Testis (tissue), 5 donors: ENCODE measurements around the gene ZNF143.

DNA sequence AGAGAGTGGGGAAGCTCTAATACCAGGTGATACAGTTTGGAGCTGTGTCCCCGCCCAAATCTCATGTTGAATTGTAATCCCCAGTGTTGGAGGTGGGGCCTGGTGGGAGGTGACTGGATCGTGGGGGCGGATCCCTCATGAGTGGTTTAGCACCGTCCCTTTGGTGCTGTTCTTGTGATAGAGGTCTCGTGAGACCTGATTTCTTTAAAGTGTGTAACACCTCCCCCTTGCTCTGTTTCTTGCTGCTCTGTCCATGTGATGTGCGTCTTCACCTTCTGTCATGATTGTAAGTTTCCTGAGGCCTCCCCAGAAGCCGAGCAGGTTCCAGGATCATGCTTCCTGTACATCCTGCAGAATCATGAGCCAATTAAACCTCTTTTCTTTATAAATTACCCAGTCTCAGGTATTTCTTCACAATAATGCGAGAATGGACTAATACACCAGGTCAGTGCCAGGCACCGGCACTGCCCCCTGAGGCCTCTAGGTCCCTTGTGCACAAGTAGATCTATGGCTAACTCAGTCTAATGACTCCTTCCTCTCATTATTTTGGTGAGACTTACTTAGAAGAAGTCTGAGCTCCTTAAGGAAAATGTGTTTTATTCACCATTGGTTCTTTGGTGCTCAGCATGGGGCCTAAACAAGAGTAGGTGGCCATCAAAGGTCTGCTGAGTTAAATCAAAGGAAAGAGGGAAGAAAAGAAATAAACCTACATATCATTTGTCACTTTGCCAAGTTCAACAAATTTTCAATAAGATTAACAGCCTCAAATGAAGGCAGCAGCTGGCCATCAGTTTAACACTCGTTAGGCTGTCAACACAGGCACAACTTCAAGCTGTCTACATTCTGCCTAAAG lies 40.6 kb downstream of the TRIM66 start:
- PRO-cap, 3 experiments, result no peak in any of the 3 experiments
- RAMPAGE, long total RNA, 2 experiments, result no peak in any of the 2 experiments
- RRBS, result no CpG with 5 or more reads among the region's 10 CpGs

GRCh38 chr11:8715346-8716055 lies 32.9 kb downstream of the RPL27A start:
- PRO-cap, 3 experiments, result peak in 1 of 3 experiments; most common plus-strand start chr11:8715811 (in 1); most common minus-strand start chr11:8715719 (in 1)
- RAMPAGE, long total RNA, 2 experiments, result no peak in any of the 2 experiments
- RRBS, result 72% methylated on average over 4 of the region's 21 CpGs

DNA sequence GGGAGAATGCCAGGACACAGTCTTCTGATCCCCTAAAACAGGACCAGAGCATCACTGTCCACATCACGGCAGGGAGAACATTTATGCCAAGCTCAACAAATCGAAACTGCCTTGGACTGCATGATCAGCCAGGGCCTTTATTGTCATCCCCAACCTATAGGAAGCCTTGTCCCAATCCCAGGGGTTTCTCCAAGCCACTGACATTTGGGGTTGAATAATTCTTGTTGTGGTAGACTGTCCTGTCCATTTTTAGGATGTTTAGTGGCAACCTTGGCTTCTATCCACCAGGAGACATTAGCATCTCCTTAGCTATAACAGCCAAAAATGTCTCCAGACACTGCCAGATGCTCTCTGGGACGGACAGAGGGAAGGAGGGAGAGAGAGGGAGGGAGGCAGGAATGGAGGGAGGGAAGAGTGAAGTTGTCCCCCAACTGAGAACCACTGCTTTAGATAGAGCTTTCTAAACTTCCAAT lies 37.2 kb downstream of the RPL27A start:
- PRO-cap, 3 experiments, result peak in 3 of 3 experiments; most common plus-strand start position 343 of the sequence (in 3)
- RAMPAGE, long total RNA, 2 experiments, result no peak in any of the 2 experiments
- RRBS, result no CpG with 5 or more reads among the region's 3 CpGs

- PRO-cap, 3 experiments, result no peak in any of the 3 experiments
- RAMPAGE, long total RNA, 2 experiments, result no peak in any of the 2 experiments
- RRBS, result no CpG with 5 or more reads among the region's 1 CpG
These were observed 49.7 kb downstream of the RPL27A start for GRCh38 chr11:8732400-8732608.

DNA sequence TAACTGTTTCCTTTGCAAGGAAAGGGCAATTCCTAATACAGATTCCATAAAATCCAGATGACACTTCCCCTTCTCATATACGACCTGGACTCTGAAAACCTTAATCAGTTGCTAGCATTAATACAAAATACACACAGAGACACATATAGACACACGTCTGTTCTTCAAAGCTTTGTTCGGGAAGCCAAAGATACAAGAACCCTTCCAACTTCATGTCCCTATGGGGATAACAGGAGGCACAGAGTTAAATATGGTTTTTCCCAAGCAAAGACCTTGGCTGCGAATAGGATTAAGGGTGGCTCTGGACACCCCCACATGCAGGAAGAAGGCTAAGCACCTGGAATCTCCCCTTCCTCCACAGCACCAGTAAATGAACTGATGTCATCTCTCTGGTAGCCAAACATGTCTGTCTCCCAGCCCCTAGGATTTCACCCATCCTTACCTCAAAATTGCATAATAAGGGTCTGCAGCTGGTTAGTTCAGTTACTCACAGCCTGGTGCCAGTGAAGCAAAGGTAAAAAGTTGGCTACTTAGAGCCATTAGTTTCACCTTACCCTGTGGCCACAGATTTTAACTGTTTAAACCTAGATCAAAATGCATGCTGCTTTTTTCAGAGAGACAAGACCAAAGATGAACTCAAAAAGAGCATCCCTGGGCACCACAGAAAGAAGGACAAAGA lies 23.1 kb upstream of the DENND2B start:
- PRO-cap, 3 experiments, result no peak in any of the 3 experiments
- RAMPAGE, long total RNA, 2 experiments, result no peak in any of the 2 experiments
- RRBS, result no CpG with 5 or more reads among the region's 4 CpGs

GRCh38 chr11:8865276-8865667 lies 45.7 kb upstream of the AKIP1 start:
- PRO-cap, 3 experiments, result peak in 2 of 3 experiments; most common plus-strand start chr11:8865514 (in 2)
- RAMPAGE, long total RNA, 2 experiments, result no peak in any of the 2 experiments

DNA sequence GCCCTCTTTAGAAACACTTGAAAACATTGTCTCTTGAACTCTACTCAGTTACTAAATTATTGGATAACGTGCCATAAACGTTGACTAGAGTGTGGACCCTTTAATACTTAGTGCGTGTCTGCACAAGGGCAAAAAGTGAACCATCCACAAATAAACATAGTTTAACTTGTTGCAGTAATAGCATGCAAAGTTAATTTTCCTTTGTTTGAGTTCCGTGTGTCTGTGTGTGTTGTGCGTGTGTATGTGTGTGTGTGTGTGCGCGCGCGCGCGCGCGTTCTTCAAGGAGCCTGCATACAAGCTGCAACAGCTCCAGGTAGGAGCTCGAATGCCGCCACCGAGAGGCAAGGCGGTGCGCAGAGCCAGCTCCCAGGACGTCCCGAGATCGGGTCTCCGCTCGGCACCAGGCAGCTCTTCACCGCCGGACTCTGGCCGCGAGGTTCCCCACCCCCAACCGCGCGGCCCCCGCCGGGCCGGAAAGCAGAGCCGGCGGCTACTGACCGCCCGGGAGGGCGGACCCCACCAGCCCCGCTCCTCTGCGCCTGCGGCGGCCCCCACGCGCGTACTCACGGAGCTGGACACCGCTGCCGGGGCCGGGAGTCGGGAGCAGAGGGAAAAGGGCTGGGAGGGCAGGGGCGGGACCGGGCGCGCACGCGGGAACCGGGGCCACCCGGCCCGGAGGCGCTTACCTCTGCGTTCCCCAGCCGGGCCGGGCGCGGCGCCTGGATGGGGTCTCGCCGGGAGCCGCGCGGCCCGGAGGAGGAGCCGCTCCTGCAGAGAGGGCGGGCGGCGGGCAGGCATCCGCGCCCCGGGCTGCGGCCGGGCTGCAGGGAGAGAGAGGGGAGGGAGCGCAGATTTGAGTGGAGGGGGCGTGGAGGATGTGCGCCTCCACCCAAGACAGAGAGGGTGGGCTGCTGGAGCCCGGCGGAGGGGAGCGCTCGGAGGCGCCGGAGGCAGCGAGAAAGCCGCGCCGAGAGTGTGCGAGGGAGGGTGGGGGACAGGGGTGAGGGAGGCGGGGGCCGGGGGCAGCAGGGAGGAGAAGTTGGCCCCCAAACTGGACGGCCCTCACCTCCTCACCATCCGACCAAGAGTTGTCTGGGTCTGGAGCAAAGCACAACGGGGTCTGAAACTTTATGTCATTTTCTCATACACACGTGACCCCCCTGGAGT lies 40.3 kb upstream of the AKIP1 start:
- PRO-cap, 3 experiments, result peak in 3 of 3 experiments; most common plus-strand start position 850 of the sequence (in 1); most common minus-strand start position 1,076 of the sequence (in 3)
- RAMPAGE, long total RNA, 2 experiments, result no peak in any of the 2 experiments
- RRBS, result 2% methylated on average over 39 of the region's 101 CpGs

DNA sequence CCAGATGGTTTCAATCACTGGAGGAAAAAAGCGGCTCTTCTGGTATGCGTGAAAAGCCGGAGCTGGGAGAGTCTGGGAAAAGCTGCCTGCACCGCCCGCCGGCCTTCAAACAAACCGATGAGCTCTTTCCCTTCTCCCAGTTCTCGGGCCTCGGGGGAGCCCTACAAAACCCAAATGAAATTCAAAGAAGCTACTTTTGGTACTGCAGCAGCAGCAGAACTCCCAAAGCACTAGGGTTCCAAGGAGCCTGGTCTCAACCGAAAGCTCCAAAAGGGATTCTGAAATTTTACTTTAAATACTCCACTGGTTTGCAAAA lies 39.6 kb upstream of the AKIP1 start:
- PRO-cap, 3 experiments, result peak in 3 of 3 experiments; most common plus-strand start position 65 of the sequence (in 3); most common minus-strand start position 116 of the sequence (in 2)
- RAMPAGE, long total RNA, 2 experiments, result no peak in any of the 2 experiments
- RRBS, result 5% methylated on average over 4 of the region's 10 CpGs

DNA sequence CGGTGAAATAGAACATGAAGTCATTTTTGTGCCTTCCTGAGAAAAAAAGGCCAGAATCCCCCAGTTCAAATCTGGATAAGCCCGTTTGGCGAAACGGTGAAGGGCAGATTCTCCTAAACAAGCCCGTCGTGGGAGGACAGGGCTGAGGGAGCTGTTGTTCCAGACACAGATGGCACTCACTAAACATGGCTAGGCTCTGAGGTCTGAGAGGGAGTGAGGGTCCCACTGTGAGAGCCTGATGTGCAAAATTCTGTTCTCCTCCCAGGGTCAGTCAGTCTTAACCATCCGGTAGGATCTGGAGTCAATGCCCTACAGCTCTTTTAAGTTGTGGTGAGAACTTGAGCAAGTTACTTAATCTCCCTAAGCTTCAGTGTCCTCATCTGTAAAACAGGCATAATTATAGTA lies 40.1 kb downstream of the SCUBE2 start:
- PRO-cap, 3 experiments, result peak in 3 of 3 experiments; most common minus-strand start position 273 of the sequence (in 3)
- RAMPAGE, long total RNA, 2 experiments, result no peak in any of the 2 experiments
- RRBS, result no CpG with 5 or more reads among the region's 7 CpGs

DNA sequence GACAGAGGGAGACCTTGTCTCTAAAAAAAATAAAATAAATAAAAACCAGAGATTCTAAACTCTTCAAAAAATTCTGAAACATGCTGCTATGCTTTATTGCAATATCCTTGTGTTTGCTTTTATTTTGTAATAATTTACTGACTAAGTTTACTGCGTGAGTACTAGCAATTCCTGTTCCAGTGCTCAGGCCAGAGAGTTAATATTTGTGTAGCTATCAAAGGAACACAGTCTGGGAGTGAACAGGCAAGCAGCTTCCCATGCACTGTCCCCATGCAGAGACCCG lies 12.0 kb upstream of the SCUBE2 start:
- PRO-cap, 3 experiments, result no peak in any of the 3 experiments
- RAMPAGE, long total RNA, 2 experiments, result no peak in any of the 2 experiments
- RRBS, result no CpG with 5 or more reads among the region's 2 CpGs

GRCh38 chr11:9178015-9178488 lies 86.7 kb upstream of the SCUBE2 start:
- PRO-cap, 3 experiments, result no peak in any of the 3 experiments
- RAMPAGE, long total RNA, 2 experiments, result no peak in any of the 2 experiments
- RRBS, result no CpG with 5 or more reads among the region's 4 CpGs

DNA sequence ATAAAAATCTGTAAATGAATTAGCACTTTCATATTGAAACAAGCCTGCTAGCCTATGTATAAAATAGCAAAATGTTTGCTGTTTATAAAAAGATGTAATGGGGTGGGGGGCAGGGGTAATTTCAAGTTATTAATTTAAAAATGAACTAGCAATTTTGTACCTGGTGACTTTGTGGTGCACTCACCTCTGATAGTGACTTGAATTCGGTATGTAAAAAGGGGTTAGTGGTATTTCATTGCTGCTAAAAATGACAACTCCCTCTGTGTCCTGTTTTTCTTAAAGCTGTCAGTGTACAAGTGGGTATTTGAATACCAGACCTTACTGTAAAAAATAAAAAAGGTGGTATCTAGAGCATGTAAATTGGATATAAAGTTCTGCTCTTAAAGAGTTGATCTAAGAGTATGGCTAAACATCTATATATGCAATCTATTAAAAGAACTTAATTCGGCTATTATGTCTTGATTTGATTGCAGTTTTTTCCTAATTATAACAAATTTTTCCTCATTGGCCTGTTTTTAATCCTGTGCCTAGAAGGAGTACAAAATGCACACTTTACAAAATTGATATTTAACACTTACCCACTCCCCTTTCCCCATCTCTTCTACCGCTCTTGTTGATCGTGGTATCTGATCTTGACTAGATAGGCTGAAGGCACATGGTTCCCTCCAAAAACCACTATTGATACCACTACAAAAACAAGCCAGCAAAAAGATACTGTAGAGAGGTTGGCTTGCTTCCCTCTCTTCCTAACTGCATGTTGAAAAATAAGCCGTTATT lies 14.8 kb upstream of the ZNF143 start:
- PRO-cap, 3 experiments, result no peak in any of the 3 experiments
- RAMPAGE, long total RNA, 2 experiments, result no peak in any of the 2 experiments
- RRBS, result no CpG with 5 or more reads among the region's 5 CpGs

DNA sequence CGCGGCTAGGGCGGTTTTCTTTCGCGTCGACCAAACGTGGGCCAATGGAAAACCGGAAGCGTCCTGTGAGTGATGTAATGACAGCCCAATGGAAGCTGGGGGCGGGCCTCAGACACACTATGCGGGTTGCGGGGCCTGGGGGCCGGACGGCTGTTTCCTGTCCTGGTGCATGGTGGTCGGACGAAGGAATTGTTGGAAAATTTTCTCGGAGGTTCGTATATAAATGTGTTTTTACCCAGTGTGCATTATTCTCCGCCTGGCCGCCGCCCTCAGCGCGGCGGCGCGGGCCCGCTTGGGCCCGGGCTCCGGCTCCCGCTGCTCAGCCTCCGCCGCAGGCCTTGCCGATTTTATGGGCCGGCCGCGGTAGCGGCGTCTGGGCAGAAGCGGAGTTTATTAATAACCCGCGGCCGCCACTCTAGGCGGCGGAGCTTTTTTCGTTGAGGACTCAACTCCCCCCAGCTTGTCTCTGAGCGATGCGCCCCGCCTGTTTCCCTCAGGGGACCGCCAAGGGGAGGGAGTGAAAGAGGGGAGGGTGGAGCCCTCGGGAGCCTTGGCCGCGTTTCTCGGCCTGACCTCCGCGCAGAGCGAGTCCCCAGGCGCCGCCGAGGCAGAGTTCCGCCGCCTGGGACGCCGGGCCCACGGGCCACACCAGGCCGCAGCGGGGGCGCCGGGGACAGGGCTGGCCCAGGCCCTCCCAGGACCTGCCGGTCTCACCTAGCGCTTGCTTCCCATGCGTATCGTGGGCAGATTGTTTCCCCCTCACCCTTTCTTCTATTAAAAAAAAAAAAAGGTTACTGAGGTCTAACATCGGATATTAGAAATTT lies at the start of gene ZNF143:
Gene ZNF143, plus strand, starts transcription at position 147 of the 824 bp plus-strand sequence.
- PRO-cap, 3 experiments, result peak in 3 of 3 experiments; most common plus-strand start position 517 of the sequence (in 3); most common minus-strand start position 565 of the sequence (in 3)
- RAMPAGE, long total RNA, 2 experiments, result start-site peak on the plus strand in 2 of 2 experiments, centred at positions 157 to 165 of the sequence, 233 to 539 reads per replicate
- RRBS, result 2% methylated on average over 18 of the region's 73 CpGs

DNA sequence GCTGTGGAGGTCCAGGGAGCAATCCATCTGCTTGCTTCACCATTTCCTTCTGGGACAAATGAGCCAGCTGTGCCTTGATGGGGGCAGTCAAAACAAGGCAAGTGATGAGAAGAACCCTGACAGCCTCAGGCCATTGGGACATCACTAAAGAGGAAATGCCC lies 38.3 kb upstream of the WEE1 start:
- PRO-cap, 3 experiments, result no peak in any of the 3 experiments
- RAMPAGE, long total RNA, 2 experiments, result no peak in any of the 2 experiments

GRCh38 chr11:9586365-9587008 lies 13.0 kb downstream of the WEE1 start:
- PRO-cap, 3 experiments, result no peak in any of the 3 experiments
- RAMPAGE, long total RNA, 2 experiments, result no peak in any of the 2 experiments
- RRBS, result no CpG with 5 or more reads among the region's 6 CpGs

DNA sequence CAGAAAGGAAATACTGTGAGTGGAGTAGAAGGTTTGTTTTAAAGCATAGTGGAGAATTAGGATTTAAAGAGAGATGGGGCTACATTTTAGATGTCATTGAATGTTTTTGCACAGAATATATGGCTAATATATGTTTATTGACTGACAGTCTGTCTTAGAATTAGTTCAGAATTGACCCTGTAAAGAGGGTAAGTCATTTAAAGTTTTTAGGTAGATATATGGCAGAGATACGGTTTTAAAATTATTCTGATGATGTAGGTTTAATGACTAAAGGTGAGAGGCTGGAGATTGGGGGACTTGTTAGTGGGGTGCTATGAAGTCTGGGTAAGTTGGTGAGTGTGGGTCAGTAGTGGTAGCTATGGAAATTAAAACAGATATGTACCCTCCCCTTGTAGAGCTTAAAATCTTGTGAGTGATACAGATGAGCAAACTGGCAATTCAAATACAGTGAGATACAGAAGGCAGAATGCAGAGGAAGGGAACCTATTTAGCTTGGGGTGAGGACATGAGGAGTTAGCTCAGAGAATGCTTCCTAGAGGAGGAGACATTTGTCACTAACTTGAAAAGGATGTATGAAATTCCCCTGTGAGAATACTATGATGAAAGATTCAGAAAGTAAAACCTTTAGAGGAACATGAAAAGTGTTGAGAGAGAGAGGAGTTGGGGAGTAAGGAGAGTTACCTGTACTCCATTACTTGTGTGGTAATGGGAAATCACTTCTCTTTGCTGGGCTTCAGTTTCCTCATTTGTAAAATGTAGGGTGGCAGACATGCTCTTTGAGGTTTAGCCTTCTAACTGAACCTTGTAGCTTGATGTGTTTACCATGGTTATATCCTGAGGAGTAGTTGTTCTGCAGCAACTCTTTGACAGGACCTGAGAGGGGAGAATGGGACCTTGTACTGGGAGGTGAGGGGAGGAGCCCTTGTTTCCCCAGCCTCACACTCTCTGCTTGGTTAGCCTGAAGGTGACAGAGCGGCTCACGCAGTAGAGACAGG lies 17.7 kb downstream of the SWAP70 start:
- PRO-cap, 3 experiments, result no peak in any of the 3 experiments
- RAMPAGE, long total RNA, 2 experiments, result no peak in any of the 2 experiments
- RRBS, result no CpG with 5 or more reads among the region's 3 CpGs

GRCh38 chr11:9704559-9705172 lies 40.8 kb downstream of the SWAP70 start:
- PRO-cap, 3 experiments, result no peak in any of the 3 experiments
- RAMPAGE, long total RNA, 2 experiments, result no peak in any of the 2 experiments
- RRBS, result no CpG with 5 or more reads among the region's 5 CpGs

DNA sequence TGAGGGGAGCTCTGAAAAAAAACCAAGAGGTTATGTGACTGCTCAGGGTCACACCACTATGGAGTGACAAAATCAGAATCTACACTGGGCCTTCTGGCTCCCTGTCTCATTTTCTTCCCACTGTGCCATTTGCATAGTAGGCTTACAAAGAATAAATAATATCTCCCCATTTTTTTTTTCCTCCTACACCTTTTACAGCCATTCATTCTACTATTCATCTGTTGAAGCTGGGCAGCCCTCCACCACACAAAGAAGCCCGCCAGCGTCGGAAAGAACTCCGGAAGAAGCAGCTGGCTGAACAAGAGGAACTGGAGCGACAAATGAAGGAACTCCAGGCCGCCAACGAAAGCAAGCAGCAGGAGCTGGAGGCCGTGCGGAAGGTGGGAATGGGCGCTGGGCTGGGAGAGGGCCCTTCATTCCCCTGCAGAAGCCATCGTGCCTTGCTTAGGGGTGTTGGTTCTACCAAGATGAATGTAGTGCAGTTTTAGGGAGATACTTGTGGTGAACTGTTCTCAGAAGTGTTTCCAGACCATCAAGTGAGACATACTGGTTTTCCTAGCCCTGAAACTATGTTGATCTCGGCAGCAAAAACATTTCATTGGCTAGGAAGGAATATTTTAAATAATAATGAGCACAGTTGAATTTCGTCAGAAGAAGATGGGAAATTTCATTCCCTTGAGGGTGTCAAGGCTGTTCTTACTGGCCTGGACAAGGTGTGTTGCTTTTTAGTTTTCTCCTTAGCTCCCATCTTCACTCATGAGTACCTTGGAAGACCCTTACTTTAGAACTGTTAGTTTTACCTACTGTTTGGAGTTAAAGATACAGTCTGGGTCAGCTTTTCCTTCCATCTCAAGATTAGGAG lies 68.7 kb downstream of the SWAP70 start:
- PRO-cap, 3 experiments, result no peak in any of the 3 experiments
- RAMPAGE, long total RNA, 2 experiments, result no peak in any of the 2 experiments
- RRBS, result no CpG with 5 or more reads among the region's 13 CpGs

- PRO-cap, 3 experiments, result no peak in any of the 3 experiments
- RAMPAGE, long total RNA, 2 experiments, result no peak in any of the 2 experiments
- RRBS, result no CpG with 5 or more reads among the region's 16 CpGs
These were observed 5.1 kb downstream of the SBF2 start for GRCh38 chr11:10288754-10289429.

DNA sequence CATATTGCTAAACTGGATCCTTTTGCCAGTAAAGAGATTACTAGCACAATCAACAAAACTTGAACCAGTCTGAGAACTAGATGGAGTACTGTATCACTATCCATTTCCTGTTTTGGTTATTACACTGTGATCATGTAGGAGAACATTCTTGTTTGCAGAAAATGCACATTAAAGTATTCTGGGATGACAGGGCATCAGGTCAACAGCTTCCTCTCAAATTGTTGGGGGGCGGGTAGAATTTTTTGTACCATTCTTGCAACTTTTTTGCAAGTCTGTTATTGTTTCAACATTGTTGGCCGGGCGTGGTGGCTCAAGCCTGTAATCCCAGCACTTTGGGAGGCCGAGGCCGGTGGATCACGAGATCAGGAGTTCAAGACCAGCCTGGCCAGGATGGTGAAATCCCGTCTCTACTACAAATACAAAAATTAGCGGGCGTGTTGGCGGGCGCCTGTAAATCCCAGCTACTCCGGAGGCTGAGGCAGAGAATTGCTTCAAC lies 1.9 kb downstream of the SBF2 start:
- PRO-cap, 3 experiments, result no peak in any of the 3 experiments
- RAMPAGE, long total RNA, 2 experiments, result no peak in any of the 2 experiments
- RRBS, result no CpG with 5 or more reads among the region's 12 CpGs